Bronchial epithelial cell (primary cell): ENCODE data around the genes HS3ST3A1, ZNF286A, TRPV2 and CCDC144A.

GRCh38 chr17:12927442-12927948 is 90.3 kb downstream of the ELAC2 start:
- RRBS, 2 experiments: no CpG with 5 or more reads among the region's 4 CpGs

- RRBS, 2 experiments: no CpG with 5 or more reads among the region's 15 CpGs
Measured at GRCh38 chr17:12994584-12995324, 23.1 kb downstream of the ELAC2 start.

DNA sequence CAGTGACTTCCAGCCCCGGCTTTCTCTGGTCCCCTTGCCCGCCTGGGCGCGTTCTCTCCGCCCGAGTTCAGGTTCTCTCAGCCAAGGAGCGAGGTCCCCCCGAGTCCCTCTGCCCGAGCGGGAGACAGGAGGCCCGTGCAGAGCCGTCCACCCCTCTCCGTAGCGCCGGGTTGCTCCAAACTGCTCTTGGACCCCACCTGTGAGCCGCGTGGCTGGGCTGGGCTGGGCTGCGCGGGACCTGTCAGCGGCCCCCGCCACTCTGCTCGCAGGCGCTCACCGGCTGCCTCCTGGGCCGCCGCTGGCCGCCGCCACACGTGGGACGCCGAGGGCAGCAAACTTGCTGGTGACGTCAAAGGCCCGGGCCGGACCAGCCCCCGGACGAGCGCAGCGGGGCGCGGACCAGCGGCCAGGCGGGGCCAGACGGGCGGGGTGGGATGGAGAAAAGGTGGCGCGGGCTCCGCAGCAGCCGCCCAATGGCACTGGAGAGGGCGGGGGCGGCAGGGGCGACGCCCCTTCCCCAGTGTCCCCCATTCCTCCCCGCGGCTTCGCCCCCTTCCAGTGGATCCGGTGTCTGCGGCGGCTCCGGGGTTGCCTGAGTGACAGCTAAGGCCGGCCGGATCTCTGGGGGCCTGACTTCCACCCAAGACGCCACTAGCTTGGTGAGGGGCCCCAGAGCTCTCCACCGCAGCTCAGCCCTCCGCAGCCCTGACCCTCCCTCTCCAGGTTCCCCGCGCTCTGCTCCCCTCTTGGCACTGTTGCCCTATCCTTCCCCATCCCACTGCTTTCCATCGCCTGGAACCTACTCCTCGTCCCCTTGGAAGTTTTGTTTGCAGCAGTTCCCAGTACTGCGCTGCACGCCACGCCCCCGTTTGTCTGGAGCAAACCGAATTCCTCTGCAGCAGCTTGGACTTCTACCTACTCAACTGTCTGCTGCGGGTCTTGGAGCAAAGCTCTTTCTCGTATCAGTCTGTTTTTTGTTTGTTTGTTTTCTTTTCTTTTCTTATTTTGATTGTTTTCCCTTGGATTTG is at the start of gene HS3ST3A1:
HS3ST3A1 (minus strand) TSS at position 303 of the 1,028 bp plus-strand sequence.
- RRBS, 2 experiments: under 1 to 1% methylated on average over 3 to 9 of the region's 75 CpGs

- RRBS, 2 experiments: no CpG with 5 or more reads among the region's 9 CpGs
Measured at GRCh38 chr17:15113112-15113504, 152.0 kb downstream of the PMP22 start.

DNA sequence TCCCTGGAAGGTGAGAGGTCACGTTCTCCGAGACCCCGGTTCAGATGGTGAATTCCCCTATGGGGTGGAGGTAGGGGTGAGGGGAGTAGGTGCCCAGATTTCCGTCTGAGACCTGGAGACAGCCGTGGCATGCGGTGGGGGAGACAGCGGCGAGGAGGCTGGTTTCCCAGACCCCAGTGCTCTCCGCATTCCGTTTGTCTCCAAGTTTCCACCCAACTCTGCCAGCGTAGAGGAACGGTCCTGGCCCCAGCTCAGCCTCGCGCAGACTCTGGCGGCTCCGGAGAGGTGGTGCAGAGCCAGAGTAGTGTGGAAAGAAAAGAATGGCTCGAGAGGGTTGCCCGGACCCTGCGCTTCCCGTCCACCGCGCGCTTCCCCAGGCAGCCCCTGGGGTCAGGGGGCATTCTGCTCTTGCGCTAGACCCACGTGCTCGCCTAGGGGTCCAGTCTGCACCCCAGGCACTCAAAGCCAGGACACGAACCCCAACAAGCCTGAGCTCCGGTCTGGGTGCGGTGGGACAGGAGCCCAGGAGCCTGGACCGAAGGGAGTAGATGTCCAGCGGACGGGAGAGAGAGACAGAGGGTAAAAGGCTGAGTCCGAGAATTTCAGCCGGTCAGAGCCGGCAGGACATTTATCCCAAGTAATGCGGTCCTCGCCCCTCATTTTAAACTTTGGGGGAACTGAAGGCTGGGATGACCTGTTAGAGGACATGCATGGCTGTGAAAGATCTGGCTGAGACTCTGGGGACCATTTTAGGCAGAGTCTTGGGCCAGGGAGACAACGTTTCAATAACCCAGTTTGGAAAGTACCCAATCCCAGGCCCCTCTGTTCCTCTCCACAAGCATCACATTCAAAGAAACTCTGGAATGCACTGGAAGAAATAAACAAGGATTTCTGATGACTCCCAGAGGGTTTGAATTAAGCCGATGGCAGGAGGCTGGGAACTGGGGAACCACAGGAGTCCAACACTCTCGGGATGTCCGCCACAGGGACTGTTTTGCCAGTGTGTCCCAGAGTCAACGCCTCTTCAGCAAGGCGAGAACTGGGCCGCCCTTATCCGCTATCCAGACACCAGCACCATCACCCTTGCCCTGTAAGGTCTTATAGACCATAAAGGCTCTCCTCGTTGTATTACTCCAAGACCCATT is 3.6 kb downstream of the PMP22 start:
- RRBS, 2 experiments: 2 to 7% methylated on average over 6 to 10 of the region's 46 CpGs

DNA sequence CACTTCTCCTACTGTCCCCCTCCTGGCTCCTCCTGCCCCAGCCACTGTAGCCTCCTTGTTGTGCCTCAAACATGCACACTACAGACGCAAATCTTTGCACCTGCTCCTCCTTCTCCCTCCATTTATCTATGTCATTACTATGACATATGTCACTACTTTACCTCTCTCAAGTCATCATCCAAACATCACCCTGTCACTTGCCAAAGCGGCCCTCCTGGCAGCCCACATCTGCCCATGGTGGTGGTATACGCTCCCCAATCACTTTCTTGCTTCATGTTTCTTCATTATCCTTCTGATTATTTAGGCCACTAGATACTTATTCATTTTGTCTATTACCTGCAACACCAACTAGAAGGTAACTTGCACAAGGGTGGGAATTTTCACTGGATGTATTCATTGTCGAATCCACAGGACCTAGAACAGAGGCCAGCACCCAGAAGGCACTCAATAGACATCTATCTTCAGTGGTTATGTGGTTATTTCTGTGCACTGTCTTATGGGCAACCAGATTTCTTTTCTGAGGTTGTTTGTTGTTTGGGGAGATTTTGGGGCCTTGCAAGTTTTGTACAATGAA is 20.2 kb upstream of the CDRT4 start:
- RRBS, 2 experiments: no CpG with 5 or more reads among the region's 4 CpGs

GRCh38 chr17:15699209-15700506 is at the start of gene ZNF286A:
Gene ZNF286A, plus strand, starts transcription at chr17:15699752.
- RRBS, 2 experiments: no CpG with 5 or more reads among the region's 74 CpGs

DNA sequence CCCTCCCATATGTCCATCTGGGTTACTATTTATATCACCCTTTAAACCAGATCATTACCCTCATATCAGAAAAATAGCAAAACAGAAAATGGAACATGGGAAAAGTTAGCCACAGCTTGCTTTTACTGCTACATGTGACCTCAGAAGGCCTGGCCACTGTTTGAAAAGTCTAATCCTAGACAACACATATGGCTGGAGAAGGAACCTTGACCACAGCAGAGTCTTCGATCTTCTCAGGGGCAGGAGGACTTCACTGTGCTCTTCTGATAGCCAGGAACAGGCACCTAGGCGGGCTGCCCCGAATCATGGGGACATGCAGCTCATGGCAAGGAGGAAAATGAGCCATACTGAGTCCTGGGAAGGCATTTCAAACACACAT is 31.2 kb upstream of the ADORA2B start:
- RRBS, 2 experiments: no CpG with 5 or more reads among the region's 3 CpGs

- RRBS, 2 experiments: no CpG with 5 or more reads among the region's 25 CpGs
Measured at GRCh38 chr17:15966035-15967273, 21.5 kb downstream of the ADORA2B start.

DNA sequence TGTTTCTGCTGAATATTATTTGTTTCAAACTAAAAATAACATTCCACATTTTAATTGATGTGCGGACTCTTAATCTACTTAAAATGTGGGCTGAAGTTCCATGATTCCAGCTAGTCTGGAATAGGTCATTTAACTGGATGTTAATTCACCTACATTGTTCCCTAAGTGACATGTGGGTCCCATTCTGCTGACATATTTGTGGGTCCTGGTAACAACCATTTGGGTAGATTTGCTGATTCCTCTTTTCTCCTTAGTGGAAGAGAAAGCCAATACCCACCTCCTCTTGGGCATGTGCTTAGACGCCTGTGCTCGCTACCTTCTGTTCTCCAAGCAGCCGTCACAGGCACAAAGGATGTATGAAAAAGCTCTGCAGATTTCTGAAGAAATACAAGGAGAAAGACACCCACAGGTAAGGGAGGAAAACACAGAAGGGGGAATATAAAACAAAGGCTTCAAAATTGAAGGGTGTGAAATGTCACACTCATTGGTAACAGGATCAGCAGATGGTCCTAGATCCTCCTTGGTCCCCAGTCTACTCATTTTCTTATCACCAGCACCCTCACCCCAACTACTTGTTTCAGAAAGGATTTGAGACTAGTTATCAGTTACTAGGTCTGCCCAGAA is 25.3 kb downstream of the TTC19 start:
- RRBS, 2 experiments: no CpG with 5 or more reads among the region's 4 CpGs

DNA sequence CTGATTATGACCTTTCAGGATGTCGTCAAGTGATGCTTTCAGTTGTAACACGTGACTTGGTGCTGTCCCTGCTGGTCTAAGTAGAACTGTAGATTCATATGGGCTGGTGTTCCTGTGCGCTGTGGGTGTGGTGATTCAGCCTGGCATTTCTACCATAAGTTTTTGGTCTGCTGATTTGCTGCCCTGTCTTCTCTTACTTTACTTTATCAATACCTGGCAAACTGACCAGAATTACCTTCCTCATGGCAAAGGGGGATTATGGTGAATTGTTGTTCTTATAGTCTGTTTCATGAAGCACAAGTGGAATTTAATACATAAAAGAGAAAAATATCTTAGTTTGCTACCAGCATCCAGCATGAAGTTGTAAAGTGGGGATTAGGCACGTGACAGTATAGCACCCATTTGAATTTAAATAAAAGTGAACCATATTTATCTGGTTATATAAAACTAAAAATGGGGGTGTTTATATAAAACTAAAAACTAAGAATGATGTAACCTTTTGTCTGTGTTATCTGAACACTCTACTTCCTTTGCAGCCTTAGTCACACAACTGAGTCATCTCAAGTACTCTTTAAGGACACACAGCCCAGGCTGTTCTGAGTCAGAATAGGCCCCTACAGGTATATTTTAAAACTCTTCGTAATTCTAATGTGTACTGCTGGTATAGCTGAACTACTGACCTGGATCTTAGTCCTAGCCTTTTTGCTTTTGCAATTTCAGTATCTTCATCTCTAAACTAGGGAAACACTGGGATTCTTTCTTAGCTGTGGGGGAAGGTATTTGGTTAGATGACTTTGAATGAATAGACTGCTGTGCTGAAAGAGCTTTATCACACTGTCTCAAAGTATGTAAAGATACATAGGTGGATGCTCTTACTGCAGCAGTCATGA is 28.3 kb downstream of the TTC19 start:
- RRBS, 2 experiments: no CpG with 5 or more reads among the region's 5 CpGs

GRCh38 chr17:16057828-16058187 is 58.2 kb downstream of the TTC19 start:
- RRBS, 2 experiments: no CpG with 5 or more reads among the region's 2 CpGs

DNA sequence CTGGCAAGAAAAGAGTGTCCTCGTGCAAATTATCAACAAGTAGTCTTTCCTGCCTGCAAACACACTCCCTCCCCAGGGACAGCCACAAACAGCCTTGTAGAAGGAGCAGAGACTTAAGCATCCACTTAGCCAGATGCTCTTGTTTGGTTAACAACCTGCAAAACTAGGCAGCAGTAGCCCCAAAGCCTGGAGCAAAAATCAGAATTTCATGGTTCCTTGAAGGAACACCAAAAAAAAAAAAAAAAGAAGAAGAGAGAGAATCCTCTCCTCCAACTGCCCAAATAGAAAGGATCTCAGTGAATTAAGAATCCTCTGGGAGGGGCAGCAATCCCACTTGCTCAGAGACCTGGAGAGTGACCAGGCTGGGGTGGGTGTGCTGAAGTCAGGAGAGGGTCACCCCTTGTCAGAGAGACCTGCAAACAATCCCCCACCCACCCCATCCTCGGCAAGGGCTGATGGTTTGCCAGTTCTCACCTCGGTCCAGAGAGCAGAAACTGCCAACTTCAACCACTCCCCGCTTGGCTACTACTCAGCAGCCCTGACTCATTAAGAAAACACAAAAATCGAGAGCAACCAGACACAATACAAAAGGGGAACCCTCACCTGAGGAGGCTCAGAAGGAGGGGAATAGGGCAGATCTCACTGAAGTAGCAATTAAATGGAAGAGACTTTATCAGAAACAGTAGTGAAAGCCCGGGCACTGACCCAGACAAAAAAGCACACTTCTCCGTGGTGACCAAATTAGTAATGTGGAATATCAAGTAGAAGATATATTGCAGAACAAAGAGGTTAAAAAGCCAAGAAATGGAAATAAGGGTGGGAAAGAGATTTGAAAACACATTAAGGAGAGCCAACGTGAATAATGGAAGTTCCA is 23.9 kb downstream of the CENPV start:
- RRBS, 2 experiments: no CpG with 5 or more reads among the region's 8 CpGs

- RRBS, 2 experiments: no CpG with 5 or more reads among the region's 2 CpGs
Measured at GRCh38 chr17:16330782-16331337, 22.4 kb downstream of the CENPV start.

DNA sequence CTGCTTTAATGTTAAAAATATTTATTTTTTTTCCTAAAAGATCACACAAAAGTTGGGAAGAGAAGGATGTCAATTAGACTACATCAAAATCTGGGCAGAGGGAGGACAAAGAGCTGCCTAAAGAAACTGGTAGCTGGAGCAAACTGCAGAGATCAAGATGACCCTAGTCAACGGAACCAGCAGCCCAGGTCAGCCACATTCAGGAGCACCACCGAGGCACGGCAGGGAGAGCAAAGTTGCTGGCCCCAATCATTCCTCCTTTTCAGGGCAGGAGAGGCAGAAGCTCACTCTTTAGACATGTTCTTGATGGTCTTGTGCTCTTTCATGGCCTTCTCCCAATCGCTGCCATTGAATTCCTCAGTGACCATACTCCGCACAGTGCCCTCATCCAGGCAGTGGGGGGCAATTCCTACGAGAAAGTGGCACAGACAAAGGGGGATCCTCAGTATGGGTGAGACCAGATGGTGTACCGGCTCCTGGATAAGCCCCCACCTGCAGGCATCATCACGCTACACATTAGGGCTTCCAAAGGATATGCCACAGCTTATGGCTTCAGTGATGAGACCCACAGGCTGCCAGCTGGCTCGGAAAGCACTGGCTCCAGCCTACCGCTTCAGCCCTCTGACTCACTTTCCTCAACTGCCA is 10.6 kb downstream of the CENPV start:
- RRBS, 2 experiments: no CpG with 5 or more reads among the region's 10 CpGs

GRCh38 chr17:16398436-16399138 is 16.8 kb upstream of the TRPV2 start:
- RRBS, 2 experiments: no CpG with 5 or more reads among the region's 8 CpGs

DNA sequence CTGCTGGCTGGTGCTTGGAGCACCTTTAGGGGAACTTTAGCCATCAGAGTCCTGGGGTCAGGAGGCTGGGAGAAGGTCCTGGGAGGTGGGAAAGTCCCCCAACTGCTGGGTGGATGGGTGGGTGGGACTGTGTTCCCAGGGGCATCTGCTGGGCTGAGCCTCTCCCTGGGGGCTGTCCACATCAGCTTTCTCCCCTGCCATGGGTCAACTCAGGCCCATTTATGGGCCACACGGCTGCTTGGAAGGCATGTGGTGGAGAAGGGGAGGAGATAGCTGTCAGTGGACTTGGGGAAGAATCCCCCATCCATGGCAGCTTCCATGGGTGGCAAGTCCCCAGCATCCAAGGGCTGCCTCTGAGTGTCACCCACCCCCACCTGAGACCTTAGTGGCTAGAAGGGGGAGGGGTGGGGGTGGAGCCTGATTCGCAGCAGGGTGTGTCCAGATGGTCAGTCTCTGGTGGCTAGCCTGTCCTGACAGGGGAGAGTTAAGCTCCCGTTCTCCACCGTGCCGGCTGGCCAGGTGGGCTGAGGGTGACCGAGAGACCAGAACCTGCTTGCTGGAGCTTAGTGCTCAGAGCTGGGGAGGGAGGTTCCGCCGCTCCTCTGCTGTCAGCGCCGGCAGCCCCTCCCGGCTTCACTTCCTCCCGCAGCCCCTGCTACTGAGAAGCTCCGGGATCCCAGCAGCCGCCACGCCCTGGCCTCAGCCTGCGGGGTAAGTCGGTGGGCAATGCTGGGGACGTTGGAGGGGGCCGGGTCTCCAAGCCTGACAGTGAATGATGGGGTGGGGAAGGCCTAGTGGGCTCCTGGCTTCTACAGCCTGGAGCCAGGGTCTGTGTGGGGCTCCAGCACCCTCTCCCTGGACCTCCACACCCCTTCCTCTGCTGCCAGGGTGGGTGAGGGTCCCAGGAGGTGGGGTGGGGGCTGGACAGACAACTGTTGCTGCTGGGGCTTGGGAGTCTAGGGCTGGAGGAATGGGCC is at the start of gene TRPV2:
TRPV2 (plus strand) TSS at position 449 of the 977 bp plus-strand sequence.
- RRBS, 2 experiments: 15 to 20% methylated on average over 7 to 13 of the region's 19 CpGs

DNA sequence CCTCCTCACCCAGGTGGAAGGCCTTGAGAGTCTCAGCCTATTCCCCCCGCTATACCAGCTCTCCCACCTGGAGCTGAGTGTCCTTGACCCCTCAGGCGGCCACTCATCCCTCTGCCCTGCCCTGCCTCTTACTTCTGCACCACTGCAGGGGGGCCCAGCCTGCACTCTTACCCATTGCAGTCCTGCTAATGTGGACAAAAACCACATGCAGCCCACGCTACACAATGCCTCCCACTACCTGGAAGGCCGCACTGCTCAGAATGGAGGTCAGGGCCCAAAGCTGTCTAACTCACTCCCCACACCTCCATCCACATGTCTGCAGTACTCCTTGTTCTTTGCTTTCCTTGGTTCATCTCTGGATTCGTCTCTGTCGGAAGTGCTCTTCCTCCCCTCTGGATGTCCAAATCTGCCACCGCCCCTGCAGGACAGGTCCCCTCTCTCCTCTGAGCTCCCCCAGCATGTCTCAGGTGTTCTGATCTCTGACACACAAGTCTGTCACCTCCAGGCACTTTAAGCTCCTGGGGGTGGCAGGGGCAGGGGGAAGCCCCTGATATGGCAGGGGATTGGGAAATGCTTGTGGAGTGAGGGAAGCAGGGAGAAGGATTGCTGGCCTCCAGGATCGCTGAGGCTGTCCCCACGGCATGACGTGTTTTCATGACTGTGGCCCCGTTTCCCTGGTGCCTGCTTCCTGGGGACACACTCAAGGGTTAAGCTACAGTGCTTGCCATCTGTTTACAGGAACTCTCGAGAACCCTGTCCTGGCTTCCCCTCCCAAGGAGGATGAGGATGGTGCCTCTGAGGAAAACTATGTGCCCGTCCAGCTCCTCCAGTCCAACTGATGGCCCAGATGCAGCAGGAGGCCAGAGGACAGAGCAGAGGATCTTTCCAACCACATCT is 20.9 kb downstream of the TRPV2 start:
- RRBS, 2 experiments: no CpG with 5 or more reads among the region's 13 CpGs

GRCh38 chr17:16690101-16690528 is at the start of gene CCDC144A:
Gene CCDC144A, plus strand, starts transcription at chr17:16690241.
- RRBS, 2 experiments: no CpG with 5 or more reads among the region's 24 CpGs

DNA sequence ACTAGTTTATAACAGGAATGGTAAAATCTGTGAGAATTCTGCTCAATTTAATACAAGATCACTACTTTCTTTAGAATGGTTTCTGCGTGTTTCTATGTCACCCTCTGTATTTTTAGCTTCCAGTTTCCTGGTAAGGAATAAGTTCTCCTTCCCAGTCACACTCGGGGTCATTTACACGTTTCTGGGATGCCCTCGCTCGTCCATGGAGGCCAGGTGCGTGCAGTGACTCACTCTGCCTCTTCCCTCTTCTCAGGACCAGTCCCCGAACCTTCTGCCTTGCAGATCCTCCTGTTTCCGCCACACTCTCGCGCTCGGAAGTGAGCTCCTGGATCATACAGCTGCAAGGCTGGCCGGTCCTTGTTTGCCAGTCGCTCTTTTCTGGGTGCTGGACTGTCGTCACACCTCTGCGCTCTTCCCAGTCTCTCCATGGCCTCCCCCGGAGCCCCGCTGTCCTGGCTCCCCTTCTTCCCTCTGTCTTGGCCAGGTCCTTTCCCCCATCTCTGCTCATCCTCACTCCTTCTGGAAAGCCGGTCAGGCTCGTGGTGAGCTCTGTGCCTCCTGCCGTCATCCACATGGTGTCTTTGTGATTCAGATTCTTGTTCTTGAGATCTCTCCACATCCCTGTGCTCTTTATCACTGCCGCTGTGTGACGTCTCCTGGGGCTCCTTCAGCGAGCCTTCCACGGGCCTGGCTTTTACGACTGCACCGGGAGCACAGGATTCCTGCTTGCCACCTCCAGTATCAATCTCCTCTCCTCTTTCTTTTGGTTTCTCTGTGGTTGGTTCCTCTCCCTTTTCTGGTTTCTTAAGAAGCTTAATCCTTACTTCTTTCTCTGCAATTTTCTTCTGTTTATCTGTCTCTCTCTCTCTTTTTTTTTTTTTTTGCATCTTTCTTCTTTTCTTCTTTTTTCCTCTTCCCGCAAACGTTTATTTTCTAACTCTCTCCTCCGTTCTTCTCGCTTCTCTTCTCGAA is 55.6 kb downstream of the CCDC144A start:
- RRBS, 2 experiments: no CpG with 5 or more reads among the region's 31 CpGs